Pericardium (tissue), 1 donor: Measurements from ENCODE around the gene COP1.

DNA sequence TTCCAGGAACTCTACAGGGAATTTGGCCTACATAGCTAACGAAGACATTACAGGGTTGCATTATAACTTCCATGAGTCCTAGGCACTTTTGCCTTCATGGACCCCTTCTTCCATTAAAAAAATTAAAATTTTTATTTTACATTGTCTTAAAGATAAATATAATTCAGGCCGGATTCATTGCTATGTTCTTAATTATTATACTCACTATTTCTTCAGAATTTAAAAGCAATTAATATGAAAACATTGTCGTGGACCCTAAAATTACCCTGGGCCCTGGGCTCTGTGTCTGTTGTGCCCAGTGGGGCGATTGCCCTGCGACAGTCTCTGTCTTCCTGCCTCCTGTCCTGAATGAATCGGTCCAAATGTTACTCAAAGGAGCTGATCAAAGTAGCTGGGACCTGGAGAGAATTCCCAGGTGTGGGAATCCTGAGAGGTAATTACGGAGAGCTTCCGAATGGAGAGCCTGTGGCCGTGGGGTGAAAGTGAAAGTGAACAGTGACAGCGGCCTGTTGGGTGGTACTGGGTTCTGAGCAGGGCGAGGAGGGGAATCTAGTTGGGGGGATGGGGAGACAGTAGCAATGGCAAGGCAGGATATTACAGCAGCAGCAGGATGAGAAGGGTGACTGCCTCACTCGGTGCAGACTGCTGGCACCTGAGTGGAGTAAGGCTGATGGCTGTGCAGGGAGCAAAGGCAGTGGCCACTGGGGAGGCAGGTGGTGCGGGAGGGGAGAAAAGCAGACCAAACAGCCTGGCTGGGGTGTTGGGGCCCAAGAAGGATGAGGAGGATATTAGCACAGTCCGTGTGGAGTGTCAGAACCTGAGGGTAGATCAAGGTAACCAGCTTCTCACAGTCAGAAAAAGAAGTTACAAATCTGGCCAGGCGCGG, 70.5 kb upstream of the PRDX6 start:
- RRBS: no CpG with 5 or more reads among the region's 16 CpGs

- RRBS: no CpG with 5 or more reads among the region's 15 CpGs
Observed at GRCh38 chr1:173733623-173734424, 19.0 kb downstream of the KLHL20 start.

- RRBS: no CpG with 5 or more reads among the region's 25 CpGs
Observed at GRCh38 chr1:173866480-173867516, 1.4 kb upstream of the ZBTB37 start.

DNA sequence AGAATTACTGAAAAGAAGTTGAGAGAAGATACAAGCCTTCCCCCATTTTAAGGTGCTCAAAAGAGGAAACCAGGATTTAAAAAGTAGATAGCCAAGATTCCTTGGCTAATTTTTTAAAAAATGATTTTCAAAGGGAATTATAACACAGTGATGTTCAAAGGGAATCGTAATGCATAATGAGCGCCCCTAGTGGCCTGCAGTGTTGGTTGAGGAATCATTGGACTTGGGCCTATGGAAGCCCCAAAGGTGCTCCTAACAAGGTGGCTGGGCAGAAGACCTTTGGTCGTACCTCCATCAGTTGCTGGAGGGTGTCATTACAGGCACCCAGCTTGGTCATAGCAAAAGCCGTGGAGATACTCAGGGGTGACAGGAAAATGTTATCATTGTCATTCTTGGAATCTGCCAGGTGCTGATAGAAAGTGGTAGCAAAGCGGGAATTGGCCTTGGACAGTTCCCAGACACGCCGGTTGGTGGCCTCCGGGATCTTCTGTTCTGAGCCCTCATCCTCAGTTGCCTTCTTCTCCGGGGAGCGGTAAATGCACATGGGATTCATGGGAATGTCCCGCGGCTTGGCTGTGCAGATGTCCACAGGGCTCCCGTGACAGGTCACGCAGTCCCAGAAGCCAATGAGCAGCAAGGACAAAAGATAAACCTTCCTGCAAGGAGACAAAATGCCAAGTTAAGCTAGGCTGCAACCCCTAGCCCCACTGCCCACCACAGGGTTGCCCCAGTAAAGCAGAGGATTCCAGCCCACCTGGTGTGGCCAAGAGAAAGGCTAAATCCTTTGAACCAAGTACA, 2.7 kb downstream of the SERPINC1 start:
- RRBS: 87% methylated on average over 1 of the region's 14 CpGs

- RRBS: 3% methylated on average over 9 of the region's 61 CpGs
Observed at GRCh38 chr1:174021432-174022224, 529 bp downstream of the RC3H1 start.

GRCh38 chr1:174967966-174968609, 31.7 kb upstream of the CACYBP start:
- RRBS: no CpG with 5 or more reads among the region's 3 CpGs

- RRBS: no CpG with 5 or more reads among the region's 3 CpGs
Observed at GRCh38 chr1:175011189-175011873, 11.6 kb downstream of the CACYBP start.

GRCh38 chr1:175317578-175318288, 125.2 kb upstream of the KIAA0040 start:
- RRBS: no CpG with 5 or more reads among the region's 5 CpGs

- RRBS: no CpG with 5 or more reads among the region's 4 CpGs
Observed at GRCh38 chr1:175840151-175840702, 96.8 kb upstream of the TNR start.

GRCh38 chr1:176007102-176007447, 200.0 kb downstream of the COP1 start:
- RRBS: no CpG with 5 or more reads among the region's 10 CpGs

GRCh38 chr1:176058559-176059238, 148.4 kb downstream of the COP1 start:
- RRBS: no CpG with 5 or more reads among the region's 4 CpGs

- RRBS: no CpG with 5 or more reads among the region's 1 CpG
Observed at GRCh38 chr1:176112598-176113135, 94.4 kb downstream of the COP1 start.

DNA sequence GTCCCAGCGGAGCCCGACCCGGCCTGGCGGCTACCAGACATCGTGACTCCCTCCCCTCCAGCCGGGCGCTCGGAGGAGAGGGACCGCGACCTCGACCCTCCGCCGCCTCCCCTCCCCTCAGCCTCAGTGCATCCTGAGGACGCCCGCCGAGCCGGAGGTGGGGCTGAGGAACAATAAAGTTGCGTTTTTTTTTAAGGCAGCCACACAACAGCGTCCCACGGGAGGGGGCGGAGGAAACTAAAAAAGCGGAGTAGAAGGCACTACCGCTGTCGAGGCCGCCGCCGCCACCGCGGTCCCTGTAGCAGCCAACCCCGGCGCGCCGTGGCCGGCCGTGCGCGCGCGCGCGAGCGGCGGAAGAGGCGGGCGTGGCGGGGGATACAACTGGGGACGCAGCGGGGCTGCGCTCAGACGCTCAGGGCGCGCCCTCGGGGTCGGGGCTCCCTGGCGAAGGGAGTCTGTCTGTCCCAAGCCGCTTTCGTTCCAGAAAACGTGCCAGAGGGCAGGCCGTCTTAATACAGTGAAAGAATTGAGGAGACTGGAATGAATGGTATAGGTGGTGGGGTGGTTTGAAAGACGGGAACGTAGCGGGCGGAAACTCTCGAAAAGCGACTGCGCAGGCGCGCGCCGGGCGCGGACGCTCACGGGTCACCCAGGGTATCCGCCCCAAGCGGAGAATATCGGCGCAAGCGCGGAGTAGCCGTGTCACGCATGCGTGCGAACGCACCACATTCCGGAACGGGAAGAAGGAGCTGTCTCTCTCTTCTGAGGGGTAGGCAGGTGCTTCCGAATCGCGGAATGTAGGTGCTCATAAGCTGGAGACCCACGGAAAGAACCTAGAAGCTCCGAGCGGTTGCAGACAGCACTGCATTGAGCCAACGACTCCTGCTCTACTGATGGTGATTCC, at the start of gene COP1:
Gene COP1 (minus strand): TSS at position 349 of the 904 bp plus-strand sequence.
- RRBS: 1% methylated on average over 22 of the region's 94 CpGs

GRCh38 chr1:176893457-176893958, 271.0 kb downstream of the ASTN1 start:
- RRBS: no CpG with 5 or more reads among the region's 7 CpGs

DNA sequence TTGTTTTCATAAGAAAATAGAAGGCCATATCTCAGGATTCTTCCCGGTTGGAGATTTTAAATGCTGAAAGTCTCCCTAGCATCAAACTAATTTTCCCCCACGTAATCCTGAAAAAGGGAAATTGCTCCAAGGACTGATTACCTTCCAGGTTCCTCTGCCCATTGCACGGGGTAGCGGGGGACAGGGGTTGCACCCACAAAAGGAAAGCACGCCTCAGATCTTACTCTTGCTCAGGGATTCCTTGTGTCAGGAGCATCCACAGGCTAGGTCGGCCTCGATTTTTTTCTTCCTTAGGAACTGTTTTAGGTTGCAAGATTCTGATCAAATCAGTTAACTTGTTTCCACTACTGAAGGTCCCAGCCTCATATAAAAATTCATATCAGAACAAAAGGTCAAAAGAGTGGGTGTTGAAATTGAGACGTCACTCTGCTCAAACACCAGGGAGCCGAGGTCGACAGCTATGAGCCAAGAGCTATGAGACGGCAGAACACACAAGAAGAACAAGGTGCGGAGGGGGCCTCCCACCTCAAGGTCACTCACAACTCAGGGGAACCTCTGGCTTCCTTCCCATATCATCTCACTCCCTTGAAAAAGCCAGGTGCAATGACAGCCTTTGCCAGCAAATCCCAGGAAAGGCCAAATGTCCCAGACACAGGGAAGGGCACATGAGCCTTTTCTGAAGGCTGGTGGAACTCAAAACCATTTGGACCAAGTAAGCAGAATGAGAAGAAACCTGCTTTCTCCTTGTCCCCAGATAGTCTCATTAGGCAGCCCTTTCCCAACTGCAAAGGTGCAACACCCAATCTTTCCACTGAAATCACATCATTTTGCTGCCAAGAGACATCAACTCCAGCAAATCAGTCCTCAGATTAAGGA, 799 bp downstream of the SEC16B start:
- RRBS: no CpG with 5 or more reads among the region's 12 CpGs

DNA sequence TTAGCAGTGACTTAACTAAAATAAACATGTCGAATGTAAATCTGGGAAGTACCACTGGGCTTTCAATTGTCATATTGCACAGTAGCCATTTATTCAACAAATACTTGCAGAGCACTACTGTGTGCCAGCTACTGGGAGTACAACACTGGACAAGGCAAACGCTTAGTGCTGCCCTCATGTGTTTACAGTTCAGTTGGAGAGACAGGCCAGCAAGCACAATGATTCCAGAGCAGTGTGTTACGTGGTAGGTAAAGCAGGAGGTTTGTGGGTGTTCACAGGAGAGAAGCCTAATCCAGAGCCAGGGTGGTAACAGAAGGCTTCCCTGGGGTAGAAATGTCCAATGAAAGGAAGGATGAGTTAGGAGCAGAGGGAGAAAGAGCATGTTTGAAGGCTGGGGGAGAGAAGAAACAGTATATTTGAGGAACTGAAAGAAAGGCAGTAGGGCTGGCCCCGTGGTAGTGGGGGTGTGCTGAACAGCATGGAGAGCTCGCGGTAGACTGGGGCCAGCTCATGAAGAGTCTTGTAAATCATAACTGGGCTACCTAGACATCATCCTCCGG, 37.9 kb upstream of the RASAL2 start:
- RRBS: no CpG with 5 or more reads among the region's 7 CpGs

- RRBS: no CpG with 5 or more reads among the region's 1 CpG
Observed at GRCh38 chr1:178151729-178152237, 57.9 kb downstream of the RASAL2 start.

DNA sequence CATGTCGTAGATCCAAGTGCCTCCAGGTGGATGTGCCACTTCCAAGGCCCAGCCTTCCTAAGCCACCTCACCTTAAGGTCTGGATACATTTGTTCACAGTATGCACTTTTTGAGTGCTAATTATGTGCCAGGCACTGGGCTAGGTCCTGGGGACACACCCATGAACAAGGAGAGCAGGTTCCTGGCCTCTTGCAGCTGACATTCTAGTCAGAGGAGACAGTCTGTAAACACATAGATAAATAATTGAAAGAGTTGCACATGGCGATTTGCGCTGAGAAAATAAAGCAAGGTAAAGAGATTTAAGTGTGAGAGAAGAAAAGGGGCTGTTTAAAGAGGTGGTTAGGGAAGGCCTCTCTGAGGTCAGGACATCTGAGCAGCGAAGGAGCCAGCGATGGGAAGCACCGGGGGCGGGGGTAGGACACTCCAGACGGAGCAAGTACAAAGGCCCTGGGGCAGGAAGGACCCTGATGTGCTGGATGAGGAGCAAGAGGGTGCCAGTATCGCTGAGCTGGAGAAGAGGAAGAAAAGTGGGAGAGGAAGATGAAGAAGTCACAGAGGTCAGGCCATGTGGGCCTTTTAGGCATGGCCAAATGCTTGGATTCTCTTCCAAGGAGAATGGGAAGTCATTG, 37.8 kb downstream of the TEX35 start:
- RRBS: no CpG with 5 or more reads among the region's 9 CpGs

DNA sequence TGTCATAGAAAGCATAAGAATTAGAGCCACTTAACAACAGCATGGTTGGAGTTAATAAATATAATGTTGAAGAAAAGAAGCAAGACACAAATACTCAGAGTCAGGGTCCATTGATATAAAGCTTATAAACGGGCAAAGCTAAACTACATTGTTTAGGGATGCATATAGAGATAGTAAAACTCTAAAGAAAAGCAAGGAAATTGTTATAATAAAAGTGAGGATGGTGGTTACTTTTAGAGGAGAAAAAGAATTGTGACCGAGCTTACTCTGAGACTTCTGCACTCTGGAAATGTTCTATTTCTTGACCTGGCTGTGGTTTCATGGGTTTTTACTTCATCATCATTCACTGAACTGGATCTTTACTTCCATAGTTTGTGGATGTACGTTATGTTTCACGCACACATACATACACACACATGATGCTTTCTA, 64.8 kb downstream of the TEX35 start:
- RRBS: no CpG with 5 or more reads among the region's 4 CpGs

DNA sequence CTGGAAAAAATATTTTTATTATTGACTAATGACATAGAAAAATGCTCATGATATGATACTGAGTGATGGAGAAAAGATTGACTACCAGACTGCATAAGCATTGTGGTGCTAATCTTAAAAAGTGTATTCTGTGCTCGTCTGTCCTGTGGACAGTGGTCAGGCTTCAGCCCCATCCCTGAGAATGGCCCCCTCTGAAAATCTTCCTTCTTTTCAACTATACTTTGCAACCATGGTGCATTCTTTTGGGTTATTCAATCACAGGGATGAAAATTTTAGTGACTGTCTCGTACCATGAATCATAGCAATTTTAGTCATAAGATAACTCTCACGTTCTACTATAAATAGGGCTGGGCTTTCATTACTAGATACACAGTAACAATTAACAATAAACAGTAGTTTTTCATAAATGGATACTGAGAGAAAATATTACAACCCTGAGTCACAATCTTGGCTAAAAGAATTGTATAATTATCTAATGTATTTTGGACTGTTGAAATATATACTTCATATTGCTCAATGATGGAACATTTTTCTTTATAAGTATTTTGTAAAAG, 96.0 kb downstream of the TEX35 start:
- RRBS: no CpG with 5 or more reads among the region's 3 CpGs